ENCODE measurements around a stretch of chr2.

GRCh38 chr2:202091182-202092090 lies 18.4 kb downstream of the KIAA2012 start:
- PRO-cap, result no peak

- PRO-cap, result no peak
These were observed 76.9 kb downstream of the SUMO1 start for GRCh38 chr2:202161397-202161918.

DNA sequence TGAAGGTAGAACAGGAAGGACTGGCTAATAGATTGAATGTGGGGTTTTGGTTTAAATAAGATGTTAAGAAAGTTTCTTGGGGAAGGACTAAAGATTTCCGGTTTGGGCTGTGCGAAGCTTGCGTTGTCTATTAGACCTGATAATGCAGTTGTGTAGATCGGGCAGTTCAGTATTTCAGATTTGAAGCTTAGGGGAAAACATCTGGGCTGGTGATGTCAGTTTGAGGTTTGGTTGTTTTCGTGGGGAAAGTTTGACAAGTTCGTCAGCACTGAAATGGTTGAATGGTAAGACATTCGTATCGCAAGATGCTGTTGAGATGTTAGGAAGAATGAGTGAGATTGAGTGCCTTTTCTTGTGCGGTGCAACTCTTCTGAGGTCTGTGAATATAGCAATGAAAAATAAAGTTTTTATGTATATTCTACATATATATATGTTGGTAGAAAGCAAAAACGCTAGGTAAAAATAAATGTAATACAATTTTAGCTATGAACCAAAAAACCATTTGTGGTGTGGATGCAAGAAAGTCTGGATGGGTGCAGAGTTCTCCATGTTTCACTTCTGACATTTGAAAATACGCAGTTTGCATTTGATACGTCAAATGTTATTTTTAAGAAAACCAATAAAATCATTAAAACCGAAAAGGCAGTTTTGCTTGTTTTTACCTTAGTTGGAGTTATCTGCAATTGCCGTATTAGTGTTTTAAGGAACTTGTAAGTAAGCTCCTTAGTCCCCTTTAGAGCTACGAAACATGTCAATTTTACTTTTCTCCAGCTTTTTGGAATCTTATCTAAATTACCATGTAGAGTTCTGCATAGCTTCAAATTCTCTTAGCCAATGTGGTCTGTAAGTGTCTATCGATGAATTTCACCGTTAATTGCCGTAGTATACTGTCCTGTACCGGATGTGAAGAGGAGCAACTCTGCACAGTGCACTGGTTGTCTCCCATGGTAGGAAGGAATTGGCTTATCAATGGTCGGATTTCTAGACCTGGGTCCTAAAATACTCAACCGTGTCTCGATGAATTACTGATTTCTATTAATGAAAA lies 1.5 kb downstream of the NOP58 start:
- PRO-cap, result bidirectional peak, plus-strand start at position 501 of the sequence, minus-strand start at position 154 of the sequence

DNA sequence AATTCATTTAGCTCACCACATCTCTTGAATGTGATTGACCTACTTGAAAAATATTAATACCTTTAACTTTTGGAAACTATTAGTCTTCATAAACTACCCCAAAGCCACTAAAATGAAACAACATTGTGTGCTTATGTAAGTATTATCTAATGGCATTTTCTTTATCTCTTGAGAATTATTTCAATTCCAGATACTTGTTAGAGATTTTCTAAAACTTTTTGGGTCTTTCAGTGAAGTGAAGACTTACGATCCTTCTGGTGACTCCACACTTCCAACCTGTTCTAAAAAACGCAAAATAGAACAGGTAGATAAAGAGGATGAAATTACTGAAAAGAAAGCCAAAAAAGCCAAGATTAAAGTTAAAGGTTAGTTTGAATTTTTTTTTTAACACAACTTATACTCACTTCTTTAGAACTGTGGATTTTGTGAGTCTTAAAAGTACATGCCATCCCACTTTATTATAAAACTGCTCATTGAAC lies 34.5 kb downstream of the NOP58 start:
- PRO-cap, result no peak

DNA sequence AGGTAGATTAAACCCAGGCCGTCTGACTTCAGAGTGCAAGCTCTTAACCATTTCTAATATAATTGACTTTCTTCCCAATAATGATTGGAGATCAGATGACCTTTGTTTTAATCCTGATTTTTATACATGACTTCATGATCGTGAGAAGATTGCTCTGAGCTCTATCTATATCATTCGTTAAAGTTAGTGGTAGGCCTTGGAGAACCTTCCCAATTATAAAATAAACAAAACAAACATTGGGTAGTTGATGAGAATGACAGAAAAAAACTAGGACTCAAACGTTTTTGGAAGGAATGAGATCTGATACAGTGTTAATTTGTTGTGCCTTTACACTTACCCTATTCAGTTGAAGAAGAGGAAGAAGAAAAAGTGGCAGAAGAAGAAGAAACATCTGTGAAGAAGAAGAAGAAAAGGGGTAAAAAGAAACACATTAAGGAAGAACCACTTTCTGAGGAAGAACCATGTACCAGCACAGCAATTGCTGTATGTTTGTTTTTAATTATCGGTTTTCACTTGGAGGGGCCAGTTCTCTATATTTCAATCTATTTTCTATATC lies 37.1 kb downstream of the NOP58 start:
- PRO-cap, result no peak

GRCh38 chr2:202386038-202386422 lies 9.9 kb downstream of the BMPR2 start:
- PRO-cap, result no peak

GRCh38 chr2:202501844-202502408 lies 125.8 kb downstream of the BMPR2 start:
- PRO-cap, result no peak

DNA sequence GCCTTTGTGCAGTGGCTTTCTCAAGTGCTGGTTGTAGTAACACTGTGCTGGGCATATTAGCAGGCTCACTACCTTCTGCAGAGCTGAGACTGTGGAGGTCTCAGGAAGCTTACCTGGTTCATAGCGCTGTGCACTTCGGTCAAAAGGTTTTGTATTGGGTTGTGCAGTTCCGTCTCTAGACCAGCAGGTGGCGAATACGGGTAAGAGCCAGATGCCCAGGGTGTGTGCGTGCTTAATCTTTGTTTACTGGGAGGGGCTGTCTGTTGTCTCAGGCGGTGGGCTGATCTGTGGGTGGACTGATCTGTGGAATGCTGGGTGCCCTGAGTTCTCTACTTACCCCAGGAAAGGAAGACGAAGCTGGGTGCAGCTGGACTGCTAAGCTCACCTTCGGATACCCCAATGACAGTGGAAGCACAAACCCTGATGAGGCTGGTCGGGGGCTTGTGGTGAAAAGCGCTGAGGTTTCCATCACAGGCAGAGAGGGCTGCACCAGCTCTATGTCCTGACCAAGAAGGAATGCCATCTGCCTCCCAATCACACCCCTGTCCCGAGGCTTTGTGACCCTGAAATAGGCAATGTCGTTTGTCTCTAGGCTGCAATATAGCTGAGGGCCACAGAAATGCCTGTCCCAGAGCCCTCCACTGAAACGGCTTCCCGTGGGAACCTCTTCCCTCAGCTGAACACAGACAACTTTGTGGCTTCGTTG lies 46.0 kb upstream of the FAM117B start:
- PRO-cap, result no peak

GRCh38 chr2:202639269-202639687 lies 4.5 kb downstream of the FAM117B start:
- PRO-cap, result no peak

DNA sequence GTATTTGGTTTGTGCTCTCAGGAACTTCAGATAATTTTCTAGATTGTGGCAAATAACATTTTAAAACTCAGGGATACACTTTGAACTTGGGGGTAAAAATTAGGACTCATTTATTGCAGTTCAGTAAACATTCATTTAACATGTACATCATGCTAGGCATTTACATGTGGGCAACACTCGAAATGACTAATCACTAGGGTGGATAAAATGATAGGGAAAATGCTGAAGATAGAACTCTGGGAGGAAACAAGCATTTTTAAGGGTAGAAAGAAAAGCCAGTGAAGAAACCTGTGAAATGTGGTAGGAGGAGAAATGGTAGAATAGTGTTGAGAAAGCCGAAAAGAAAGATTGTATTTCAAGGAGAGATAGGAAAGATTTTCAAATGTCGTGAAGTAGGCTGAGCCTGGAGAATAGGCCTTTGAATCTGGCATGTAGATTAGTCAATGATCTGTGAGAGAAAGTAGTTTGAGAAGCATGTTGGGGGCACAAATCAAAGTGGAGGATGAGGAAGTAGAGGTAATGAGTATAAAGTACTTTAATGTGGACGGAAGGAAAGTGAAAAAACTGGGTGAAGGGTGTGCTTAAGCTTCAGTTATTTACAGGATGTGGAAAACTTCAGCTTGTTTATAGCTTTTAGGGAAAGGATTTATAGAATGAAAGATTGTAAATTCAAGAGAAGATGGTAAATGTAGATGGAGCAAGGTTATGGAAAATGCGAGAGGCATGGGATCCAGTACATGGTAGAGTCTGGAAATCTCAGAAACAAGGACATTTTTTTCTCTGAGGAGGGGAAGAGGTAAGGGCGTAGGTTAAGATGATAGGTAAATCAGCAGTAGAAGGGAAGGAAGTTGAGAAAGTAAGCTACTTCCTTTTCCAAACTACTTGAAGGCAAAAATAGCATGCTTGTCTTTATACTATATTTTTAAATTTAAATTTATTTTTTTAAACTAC lies 8.1 kb downstream of the FAM117B start:
- PRO-cap, result unidirectional peak, plus-strand start at position 486 of the sequence

DNA sequence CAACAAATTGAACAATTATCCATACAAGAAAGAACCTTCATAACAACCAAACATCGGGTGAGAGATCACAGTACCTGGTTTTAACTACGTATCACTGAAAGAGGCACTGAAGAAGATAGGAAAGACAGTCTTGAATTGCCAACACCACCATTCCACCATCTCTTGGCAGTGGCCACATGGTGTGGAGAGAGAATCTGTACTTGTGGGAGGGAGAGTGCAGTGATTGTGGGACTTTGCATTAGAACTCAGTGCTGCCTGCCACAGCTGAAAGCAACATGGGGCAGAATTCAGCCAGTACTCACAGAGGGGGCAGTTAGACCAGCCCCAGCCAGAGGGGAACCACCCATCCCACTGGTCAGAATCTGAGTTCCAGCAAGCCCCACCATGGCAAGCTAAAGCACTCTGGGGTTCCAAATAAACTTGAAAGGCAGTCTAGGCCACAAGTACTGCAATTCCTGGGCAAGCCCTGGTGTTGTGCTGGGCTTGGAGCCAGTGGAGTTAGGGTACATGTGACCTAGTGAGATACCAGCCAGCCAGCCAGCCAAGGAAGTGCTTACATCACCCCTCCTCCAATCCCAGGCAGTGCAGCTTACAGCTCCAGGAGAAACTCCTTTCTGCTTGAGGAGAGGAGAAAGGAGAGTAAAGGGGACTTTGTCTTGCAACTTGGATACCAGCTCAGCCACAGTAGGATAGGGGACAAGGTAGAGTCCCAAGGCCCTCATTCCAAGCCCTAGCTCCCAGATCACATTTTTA lies 64.3 kb downstream of the ICA1L start:
- PRO-cap, result no peak

- PRO-cap, result no peak
These were observed 53.6 kb downstream of the NBEAL1 start for GRCh38 chr2:203068281-203068669.

DNA sequence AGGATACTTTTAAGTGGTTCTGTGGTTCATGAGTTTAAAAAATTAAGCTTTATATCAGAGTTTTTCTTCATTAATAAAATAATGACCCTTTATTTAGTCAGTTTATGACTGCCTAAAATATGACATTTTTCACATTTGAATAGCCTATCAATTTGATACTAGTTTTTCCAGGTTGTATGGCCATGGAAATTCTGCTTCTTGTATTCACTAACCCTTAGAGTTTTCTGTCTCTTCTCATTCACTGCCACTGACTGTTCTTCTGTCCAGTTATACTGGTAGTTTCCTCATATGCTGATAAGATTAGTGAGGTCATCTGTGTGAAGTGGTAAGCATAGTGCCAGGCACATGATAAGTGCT lies 91.1 kb downstream of the NBEAL1 start:
- PRO-cap, result no peak

- PRO-cap, result no peak
These were observed 48.3 kb upstream of the CYP20A1 start for GRCh38 chr2:203190431-203190949.

- PRO-cap, result no peak
These were observed 560 bp downstream of the ABI2 start for GRCh38 chr2:203328714-203329193.

GRCh38 chr2:203584774-203585324 lies 49.7 kb upstream of the RAPH1 start:
- PRO-cap, result no peak

- PRO-cap, result no peak
These were observed 69.0 kb upstream of the RAPH1 start for GRCh38 chr2:203604049-203604452.

- PRO-cap, result no peak
These were observed 69.5 kb upstream of the CD28 start for GRCh38 chr2:203636911-203637284.

DNA sequence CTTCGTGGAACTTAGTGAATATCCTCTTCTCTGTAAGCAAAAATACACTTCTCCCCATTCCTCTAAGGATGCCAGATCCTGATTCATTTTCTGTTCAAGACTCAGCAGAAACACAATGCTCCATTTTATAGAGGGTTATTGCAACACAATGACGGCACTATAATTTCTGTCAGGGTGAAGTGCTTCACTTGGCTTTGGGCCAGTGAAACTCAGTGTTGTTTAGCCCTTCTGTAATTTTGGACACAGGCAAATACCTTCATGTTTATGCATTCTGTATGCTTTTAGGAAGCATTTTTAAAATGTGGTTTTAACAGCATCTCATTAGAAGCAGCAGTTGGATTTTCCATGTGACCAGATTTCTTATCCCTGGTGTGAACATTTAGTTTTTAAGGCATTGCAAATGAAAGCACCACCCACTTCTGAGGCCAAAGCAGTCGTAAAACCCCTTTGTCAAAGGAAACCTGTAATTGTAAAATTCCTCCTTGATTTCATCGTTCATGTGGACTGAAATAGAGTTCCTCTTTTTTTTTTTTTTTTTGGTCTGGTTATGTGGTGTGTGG lies 56.5 kb upstream of the CD28 start:
- PRO-cap, result no peak

DNA sequence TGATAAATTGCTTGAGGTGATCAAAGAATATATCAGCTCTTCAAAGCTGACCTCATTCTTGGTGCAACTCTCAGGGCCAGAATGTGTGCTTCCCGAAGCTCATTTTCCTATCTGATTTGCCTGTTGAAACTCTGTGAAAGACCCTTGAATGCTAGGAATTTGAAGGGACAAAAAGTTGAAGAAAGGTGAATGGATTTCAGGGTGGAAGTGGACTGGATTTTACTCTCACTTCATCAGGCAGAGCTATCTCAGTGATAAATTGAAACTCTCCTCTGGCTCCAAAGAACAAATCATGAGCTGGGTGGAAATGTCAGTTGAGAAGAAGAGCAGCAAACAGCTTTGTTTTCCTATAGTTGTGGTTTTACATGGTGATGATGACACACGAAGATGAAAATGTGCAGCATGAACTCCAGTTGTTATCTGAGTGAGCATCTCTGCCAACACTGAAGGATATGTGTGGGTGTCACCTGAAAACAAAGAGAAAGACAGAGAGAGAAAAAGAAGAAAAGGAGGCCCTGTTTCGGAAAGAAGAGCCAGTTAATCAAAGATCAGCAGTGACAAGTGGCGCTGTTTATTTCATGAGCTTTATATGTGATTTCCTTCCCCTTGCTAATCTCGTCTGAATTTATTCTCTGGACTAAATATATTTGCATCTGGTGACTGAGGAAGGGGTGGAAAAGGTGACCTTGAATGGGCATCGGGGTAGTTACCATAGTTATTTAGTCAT lies 34.5 kb downstream of the CD28 start:
- PRO-cap, result no peak

Measured in SUDHL5 (cell line).